ENCODE measurements around a stretch of chr4.

DNA sequence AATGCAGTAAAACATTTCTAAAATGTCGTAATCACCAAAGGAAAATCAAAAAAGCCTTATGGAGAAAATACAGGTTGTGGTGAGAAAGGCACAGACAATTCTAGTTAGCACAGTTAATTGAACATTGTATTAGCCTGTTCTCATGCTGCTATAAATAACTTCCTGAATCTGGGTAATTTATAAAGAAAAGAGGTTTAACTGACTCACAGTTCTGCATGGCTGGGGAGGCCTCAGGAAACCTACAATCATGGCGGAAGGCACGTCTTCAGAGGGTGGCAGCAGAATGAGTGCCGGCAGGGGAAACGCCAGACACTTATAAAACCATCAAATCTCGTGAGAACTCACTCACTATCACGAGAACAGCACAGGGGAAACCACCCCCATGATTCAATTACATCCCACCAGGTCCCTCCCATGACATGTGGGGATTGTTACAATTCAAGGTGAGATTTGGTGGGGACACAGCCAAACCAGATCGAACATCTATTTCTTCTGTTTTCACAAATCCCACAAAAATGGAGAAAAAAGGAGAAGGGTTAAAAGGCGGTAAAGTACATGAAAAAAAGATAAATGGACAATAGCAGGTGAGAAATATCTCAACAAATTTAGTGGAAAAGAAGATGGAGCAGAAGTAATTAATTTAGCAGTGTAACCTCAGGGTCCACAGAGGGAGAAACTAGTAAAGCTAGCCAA, 33.1 kb upstream of the FAM241A start:
- PRO-cap = no peak

- PRO-cap = no peak
These were observed 2.5 kb downstream of the FAM241A start for GRCh38 chr4:112147535-112148310.

DNA sequence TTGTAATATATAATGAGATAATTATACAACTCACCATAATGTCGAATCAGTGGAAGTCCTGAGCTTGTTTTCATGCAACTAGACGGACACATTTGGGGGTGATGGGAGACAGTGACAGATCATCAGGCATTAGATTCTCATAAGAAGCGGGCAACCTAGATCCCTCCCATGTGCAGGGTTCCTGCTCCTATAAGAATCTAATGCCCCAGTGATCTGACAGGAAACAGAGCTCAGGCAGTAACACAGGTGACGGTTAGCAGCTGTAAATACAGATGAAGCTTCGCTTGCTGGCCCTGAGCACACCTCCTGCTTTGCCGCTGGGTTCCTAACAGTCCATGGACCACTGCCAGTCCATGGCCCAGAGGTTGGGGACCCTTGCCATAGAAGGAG, 1.5 kb upstream of the TIFA start:
- PRO-cap = no peak

GRCh38 chr4:112343584-112343858, 46.4 kb downstream of the ALPK1 start:
- PRO-cap = no peak

- PRO-cap = no peak
These were observed 104.5 kb downstream of the NEUROG2 start for GRCh38 chr4:112411416-112411986.

DNA sequence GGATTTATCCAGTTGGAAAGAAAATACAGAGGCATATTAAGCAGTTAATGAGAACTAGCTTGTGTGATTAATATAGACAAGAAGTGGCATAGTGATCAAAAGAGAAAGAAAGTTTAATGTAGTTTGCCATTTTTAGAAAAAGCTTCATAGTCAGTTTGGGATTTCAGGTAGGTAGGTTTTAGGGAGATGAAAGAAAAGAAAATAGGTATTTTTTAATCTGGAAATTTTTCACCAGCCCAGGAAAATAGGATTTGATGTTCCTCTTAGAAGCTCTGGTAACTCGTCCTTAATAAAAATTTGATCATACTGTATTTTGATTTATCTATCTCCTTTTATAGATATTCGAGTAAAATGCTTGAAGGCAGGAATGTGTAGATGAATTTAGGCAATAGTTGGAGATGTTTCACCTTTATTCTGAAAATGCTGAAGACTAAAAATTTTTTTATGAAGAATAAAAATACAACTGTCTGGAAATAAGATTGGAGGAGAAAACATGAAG, 14.2 kb upstream of the ANK2 start:
- PRO-cap = no peak

- PRO-cap = no peak
These were observed 164.8 kb downstream of the ANK2 start for GRCh38 chr4:113214191-113214704.

- PRO-cap = no peak
These were observed 355.4 kb downstream of the ANK2 start for GRCh38 chr4:113404737-113405395.

DNA sequence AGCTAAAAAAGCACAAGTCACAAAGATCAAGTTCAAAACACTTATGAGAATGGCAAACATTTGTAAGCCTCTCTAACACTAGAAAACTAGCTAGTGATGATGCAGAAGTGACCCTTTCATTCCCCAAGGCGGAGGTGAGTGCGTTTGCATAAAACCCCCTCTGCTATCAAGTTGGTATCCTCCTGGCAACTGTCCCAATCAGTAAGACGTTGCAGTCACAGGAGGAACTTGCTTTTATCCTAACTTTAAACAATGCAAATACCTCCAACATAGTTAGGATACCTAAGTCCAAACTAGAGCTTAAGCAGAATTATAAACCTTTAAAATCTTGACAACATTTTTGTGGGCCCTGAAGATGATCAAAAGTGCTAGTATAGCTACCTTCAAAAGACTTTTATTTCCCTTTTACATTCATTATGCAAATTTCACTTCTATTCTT, 308.3 kb downstream of the CAMK2D start:
- PRO-cap = no peak

DNA sequence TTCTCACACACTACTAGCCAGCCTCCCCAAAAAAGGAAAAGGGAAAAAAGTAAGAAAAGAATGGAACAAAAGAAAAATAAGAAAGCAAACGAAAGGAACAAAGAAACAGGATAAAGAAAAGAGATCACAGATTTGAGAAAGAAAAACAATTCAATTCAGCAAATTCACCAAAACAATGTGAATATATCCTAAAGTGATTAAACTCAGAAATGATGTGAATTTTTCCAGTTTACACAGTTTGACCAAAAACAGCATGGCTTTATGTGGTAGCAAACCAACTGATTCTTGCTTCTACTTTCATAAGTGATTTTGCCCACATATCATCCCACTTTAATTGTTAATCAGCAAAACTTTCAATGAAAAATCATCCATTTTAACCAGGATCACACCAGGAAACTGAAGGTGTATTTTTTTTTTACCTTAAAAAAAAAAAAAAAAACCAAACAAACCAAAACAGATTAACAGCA, 307.8 kb downstream of the CAMK2D start:
- PRO-cap = no peak

- PRO-cap = no peak
These were observed 291.4 kb downstream of the CAMK2D start for GRCh38 chr4:113470016-113470598.

- PRO-cap = no peak
These were observed 47.2 kb downstream of the CAMK2D start for GRCh38 chr4:113714253-113714873.

- PRO-cap = bidirectional peak, plus-strand start at chr4:113762787, minus-strand start at chr4:113762616
These were observed 861 bp upstream of the CAMK2D start for GRCh38 chr4:113762477-113762721.

DNA sequence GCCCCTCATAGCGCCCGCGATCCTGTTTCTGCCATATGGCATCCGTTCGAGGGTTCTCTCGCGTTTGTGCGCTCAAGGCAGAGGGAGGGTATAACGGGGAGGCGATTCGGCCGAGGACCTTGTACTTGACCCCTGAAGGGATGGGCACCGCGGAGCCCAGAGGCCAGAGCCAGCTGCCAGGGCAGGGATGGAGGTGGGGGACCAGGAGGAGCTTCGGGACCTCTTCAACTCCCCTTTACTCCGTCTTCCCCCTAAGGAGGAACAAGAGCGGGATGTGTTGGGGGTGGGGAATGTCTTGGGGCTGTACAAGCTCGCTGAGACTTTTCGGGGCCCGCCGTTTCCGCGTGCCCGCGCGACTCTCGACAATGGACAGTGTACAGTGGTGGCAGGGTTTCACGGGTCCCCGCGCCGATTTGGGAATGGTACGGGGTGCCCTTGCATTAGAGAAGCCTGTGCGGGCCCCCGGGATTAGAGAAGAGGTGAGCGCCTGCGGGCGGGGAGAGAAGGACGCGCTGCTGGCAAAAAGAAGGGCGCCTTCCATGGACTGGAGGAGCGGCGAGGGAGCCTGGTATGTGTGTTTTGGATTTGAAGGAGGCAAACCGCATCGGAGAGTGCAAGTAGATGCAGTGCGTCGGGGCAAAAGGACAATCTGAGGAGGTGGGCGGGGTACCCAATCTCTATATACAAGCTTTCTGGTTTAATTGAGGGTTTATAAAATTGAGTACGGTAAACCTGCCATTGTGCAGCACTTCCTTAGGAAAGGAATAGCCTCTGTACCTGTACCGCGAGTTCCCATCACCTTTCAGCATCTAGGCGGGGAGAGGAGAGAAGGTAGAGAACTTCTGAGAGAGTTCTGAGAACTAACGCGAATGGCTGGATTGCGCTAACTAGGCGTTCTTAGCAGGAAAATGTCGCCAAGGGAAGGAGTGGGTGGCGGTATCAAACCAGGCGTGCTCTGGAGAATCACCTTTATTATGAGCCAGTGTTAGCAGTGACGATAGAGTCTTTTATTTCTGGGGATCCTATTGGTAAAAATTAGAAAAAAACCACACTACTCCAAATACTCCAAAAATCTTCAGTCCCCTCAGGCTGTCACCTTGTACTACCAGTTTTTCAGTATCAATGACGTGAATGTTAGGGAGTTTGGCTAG, 987 bp downstream of the UGT8 start:
- PRO-cap = no peak

DNA sequence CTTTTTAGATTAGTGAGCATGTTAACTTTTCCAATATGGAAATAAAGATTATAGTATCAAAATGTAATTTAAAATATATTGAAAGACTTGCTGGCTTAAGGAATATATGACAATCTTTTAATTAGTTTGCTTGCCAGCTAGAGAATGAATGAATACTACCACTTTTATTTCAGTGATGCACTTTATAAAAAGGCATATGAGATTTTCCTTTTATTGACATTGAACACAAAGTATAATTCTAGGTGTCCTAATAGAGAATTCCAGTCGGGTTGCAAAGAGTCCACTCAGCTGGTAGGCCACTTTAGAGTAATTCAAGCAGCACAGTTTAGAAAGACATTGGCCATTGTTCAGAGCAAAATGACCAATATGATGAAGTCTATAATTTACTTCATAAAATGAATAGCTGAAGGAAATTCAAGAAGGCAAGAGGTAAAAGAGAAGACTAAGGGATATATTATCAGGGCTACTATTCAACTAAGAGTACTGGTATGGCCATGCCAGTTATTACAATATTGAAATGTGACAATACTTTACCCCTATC, 85.0 kb downstream of the NDST3 start:
- PRO-cap = no peak

GRCh38 chr4:118278807-118279560, 73.8 kb downstream of the PRSS12 start:
- PRO-cap = no peak

GRCh38 chr4:118751545-118752033, 66.4 kb downstream of the METTL14 start:
- PRO-cap = no peak

DNA sequence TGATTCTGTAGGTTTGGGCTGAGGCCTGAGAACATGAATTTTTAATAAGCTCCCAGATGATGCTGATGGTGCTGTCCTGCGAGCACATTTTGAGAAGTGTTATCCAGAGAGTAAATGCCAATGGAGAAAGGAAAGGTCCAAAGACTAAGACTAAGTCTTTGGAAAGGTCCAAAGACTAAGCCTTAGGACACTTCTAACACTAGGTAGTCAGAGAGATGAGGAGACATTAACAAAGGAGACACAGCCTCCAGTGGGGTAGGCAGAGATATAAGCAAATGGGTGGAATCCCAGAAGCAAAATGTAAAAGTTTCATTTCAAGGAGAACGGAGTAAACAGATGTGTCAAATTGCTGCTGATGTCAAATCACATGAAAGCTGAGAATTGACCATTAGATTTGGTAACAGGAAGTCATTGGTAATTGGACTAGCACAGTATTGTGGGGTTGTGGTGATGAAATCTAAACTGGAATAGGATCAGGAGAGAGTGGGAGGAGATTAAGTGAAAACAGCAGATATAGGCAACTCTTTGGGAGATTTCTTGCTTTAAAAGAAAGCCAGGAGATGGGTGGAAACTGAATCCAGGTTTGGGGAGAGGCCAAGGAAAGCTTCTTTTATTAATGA, 25.2 kb downstream of the SEC24D start:
- PRO-cap = no peak

DNA sequence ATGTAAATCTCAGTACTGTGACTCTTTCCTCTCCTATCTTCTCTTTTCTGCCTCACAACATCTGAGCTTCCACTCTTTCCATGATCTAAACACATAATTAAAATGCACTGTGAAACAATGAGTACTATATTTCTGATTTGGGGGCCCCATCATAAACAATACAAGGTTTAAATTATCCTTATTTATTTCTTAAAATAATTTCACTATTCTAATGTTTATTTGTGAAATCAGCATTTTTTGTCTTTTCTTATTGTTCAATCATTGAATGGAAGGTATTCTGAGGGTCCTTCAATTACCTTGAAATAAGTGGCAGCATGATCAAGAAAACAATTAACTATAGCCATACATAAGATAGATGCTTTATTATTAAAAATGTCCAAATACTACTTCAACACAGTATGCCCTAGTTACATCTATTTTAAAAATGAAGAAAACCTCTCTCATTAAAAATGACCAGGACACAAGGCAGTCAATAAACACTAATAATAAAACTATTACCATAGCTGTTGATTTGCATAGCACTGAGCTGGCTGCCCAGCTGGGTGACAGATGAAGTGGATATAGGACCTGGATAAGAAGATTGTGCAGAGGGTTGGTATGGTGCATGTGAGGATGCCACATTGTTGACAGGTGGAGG, 19.0 kb downstream of the SEC24D start:
- PRO-cap = no peak

DNA sequence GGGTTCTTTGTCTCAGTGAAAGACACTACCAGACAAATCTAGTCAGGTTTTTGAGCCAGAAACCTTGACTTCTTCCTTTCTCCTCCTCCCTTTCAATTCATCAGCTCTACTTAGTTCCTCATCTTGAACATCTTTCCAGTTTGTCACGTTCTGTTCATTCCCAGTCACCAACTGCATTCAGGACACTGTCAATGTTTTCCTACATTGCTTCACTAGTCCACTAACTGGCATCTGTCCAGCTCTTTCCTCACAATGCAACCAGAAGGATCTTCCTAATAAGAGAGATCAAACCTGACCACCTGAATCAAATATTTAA, 52.5 kb downstream of the SYNPO2 start:
- PRO-cap = no peak

Measured in mesenteric fat pad (tissue), 1 donor.